Mesenchymal stem cell of the bone marrow (primary cell): ENCODE data around the genes CASP1, CARD16 and SLN.

- CAGE, long polyA plus RNA: no peak
These were observed 892 bp downstream of the YAP1 start for GRCh38 chr11:102110870-102111807.

DNA sequence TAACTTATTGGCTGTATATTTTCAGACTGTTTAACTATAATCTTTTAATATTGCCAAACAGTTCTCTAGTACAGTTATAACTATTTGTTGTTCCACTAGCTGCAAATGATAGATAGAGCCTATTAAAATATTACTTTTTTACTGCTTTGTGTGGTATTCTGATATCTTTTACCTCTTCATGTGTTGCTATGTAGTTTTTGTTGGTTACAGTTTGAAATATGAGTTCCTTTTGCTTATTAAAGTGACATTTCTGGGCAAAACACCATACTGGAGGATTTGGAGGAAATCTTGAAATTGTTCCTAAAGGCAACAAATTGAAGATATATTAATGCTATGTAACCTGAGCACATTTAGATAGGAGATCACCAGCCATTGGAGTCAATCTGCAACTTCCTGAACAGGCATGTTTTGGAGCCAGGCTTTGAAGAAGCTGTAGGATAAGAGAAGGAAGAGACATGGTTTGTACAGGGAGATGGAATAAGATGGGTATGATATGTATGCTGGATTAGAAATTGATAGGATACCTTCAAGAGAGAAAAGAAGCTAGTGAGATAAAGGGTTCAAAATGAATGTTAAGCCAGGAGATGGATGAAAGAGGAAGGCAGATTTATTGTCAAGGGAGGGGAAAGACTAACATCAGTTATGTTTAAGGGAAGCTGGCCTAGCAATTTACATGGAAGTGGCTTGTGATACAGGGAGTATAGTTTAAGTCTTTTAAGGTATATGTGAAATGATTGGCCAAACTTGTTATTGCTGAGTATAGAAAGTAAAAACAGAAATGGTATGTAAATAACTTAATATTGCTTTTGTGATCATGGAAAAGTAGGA, 38.8 kb downstream of the YAP1 start:
- CAGE, long polyA plus RNA: no peak

GRCh38 chr11:102171076-102171732, 61.0 kb downstream of the YAP1 start:
- CAGE, long polyA plus RNA: no peak

DNA sequence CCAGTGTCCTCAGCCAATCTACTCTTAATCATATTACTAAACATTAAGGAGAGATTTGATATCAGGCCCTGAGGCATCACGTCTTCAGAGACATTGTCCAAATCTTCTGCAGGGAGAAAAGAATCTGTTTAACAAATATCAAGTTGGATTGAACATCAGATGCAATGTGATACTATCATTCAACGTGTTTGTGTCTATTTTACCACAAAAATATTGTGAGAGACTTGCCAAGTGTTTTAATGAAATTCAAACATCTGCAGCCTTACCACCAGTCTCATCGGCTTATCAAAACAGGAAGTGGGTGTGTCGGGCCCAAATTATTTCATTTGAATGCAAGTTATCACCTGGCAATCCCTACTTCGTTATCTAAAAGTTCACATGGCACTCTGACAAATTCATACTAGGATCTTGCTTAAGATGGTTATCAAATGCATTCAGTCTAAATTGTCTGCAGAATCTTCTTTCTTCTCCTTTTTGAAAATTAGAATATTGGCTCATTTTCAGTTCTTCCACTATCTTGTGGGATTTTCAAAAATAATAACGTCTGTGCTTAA, 10.5 kb upstream of the BIRC3 start:
- CAGE, long polyA plus RNA: no peak

DNA sequence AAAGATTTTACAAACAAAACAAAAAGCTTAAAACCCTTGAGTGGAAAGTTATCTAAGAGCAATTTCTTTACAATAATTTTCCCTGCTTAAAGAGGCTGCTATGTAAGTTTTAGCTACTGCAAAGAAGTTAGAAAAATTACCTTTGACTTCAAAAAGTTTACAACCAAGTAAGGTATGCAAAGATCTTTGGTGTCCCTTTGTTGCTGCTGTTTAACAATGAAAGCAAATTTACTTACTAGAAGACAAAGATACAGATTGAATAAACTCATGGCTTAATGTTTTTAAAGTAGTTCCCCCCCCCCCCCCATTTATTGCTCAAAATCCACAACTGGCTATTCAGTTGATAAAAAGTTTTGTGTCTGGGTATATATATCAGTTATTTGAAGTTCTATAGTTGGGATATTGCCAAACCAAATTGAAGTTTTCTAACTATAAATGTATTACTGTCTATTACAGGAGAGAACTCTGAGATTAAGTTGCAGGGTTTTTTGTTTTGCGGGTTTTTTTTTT, 25.9 kb downstream of the TMEM123 start:
- CAGE, long polyA plus RNA: no peak

DNA sequence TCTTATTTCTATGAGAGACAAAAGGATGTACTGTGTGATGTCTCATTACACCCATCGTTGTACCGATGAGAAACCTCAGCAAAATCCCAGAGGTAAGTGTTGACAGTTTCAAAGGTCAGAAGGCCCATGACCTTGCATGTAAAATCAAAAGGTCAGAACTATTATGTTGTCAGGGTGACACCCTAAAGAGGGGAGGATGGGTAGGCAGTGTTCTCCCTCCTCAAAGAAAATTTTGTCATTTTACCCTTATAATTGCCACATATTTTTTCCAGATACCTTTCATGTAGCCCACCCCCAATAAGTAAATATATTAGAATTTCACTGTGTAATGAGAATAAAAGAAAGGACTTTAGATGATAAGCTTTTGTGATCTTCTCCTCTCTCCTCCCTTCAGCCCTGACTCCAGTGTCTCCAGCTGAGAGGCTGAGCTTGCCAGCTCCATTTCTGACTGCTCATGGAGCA, 8.5 kb upstream of the TMEM123 start:
- CAGE, long polyA plus RNA: no peak

DNA sequence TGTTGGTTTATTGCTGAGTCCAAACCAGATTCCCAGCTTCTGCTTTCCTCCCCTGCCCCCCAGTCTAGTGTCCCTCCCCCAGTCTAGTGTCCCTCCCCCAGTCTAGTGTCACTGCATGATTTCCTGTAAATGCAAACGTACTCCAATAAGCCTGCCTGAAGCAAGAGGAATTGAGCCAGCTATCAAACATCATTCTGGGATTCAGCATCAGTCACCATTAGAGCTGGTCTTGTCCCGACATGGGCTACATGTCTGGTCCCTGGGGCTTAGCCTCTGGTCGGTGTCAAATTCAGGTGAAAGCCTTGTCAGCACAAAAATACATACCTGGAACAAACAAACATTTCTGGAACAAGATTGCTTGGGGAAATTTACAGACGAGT, 13.8 kb downstream of the MMP3 start:
- CAGE, long polyA plus RNA: no peak

GRCh38 chr11:103078503-103079637, 13.1 kb downstream of the DCUN1D5 start:
- CAGE, long polyA plus RNA: no peak

DNA sequence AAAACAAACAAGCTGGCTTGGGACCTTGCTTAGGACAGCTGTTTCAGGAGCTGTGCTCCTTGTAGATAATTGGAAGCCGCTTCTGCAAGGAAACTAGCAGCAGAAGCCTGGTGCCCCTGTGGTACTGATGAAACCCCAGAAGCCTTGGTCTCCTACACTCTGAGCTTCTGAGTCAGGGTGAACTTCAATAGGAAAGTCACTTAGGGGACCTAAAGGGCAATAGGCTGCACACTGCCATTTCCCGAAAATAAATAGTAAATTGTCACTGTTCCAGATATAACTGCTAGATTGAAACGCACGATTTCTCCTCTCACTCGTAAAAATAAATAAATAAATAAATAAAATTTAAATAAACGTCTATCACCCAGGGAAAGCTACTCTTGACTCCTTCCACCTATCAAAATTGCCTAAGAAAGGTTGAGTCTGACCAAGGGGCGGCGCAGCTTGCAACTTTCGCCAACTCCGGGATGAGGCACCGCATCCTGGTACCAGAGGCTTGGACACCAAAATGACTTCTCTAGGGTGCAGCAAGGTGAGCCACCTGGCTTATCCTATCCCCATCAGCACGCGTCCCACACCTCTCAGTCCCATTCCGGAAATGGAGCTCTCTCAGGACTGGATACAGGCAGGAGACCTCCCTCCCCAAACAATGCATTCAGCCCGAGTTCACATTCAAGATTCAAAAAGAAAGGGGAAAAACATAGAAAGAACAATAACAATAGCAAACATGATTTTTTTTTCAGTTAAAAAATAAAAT, 733 bp downstream of the PDGFD start:
- CAGE, long polyA plus RNA: no peak

DNA sequence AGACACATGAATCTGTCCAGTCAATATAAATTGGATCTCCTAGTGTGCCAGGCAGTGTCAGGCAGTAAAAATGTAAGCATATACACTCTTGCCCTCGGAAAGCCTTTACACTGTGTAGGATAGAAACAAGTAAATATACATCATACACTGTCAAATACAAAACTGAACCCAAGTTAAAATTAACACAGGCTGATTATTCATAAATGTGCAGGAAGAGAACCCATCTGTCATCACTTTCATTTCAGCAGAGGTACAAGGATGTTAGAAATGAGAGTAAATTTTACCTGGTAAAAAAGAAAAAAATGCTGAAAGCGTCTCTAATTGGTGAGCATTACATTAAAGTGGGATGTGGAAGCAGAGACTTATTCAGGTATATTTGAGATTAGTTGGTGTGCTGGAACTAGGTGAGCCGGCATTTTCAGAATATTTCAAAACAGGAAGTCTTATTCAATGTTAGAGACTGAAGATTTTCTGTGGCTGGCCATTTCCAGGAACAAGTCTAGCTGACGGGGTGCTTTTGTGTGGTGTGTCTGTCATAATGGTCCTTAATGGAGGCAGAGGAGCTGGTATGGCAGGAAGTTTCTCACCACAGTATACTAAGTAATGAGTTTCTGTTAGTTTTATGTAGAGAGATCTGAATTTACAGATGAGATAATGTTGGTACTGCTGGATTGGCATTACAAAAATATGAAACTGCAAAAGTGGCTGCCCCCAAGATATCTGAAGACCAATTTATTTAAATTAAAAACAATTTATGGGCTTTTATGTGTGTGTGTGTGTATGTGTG, 262.7 kb downstream of the CASP4 start:
- CAGE, long polyA plus RNA: no peak

GRCh38 chr11:105033180-105033894, 1.6 kb downstream of the CASP1 start:
- CAGE, long polyA plus RNA: no peak

- CAGE, long polyA plus RNA: no peak
These were observed at the start of gene CASP1 for GRCh38 chr11:105034251-105035481. Gene CASP1 (minus strand): TSS chr11:105035144.

DNA sequence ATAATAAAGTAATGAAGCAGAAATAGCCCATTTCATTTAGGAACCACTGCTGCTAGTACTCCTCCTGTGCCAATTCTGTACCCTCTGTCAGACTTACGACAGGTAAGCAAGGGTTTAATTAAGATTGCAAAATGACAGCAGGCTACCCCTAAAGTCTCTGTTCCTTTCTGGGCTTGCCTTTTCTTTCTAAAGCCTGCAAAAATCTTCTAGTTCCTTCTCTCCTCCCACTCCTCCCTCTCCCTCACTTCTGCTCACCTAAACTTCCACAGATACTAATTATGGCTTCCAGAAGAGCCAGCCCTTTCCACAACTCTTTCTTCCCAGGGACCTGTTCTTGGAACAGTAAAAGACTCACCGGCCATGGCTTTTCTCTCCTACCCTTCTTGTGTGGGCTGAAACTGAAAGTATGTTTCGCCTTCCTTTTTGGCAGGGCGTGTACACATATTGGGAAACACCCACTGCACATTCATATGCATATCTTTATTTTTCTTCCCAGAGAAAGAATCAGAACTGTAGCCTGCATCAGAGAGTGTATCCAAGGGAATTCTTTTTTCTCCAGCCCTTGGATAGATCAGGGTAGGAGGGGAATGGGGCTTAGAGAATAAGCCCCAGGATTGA, at the start of gene CARD16:
CARD16 (minus strand) TSS at position 400 of the 618 bp plus-strand sequence.
- CAGE, long polyA plus RNA: no peak

DNA sequence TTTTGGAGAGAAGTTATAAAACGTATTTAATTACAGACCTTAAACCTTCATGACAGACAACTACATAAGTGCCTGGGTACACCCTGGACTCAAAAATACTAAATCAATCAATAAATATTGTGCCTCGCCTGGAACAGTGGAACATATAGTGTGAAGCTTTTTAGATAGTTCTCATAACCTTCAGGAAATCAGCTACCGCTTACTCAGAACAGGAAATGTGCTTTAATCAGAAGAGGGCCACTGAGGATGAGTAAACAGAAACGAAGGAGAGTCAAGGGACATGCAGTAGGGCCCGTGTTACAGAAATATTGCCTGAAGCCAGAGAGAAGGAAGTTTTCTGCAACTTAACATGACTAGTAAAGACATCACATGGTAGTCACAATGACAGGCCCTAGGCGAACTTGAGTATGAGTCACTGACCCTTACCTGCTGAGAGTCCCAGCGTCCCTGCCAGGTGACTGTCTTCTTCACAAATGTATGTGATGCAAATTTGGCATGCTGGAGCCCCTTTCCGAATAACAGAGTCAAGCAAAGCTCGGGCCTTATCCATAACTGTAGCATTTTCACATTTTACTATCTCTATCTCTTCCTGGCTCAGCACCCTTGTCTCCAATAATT, 39.4 kb downstream of the CARD18 start:
- CAGE, long polyA plus RNA: no peak

DNA sequence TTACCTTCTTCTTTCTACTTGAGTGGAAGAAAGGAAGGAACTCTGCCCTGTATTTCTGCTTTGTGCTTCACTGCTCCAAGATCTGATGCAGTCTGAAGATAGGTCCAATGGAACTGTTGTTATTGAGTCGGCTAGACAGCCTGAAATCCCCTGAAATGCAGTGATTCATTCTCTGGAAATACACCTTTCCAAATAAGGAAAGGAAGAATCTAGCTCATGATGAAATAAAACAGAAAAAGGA, 322.8 kb downstream of the GUCY1A2 start:
- CAGE, long polyA plus RNA: no peak

DNA sequence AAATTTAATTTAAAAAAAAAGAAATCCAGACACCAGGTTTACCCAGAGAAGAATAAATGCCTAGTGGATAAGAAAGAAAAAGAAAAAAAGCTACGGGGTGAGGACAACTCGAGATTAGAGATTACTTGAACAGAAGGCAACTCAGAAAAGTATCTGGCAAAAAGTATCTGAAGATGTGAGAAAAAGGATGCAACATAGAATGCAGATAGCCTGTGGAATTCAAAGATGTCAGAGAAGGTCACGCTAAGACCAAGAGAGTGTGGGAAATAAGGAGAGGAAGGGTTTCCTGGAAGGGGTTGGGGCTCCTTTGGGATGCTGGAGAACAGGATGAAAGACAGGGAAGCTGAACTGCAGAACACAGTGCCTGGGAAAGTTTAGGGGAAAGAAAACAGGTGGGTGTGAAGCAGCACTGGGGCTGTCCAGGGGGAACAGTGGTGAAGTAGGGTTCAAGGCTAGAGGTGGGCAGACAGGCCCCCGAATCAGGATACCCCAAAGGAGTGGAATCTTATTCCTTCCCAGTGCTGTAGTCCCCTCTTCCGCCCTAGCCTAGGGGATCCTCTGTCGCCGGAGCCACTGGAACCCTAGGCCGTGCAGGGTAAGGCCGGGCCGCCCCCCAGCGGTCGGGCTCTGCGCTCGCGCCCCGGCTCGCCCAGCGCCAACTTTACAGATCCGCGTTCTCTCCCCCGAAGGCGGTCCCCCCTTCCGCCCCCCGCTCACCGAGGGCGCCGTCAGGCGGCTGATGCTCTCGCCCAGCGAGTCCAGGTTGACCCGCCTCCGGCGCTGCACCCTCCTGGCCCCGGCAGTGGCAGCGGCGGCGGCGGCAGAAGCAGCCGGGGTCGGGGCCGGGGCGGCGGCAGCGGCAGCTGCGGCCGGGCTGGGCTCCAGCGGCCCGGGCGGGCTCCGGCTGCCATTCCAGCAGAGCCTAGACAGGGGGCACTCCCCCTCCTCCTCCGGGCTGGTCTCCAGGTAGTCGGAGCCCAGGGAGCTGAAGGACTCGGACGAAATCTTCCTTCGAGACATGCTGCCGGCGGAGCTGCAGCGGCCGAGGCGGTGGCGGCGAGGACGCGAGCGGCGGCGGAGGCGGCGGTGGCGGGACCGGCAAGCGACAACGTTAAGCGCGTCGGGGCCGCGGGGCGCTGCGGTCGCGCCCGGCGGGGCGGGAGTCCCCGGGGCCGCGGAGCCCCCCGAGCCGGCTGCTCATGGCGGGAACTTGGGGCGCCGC, 829 bp downstream of the GUCY1A2 start:
- CAGE, long polyA plus RNA: no peak

GRCh38 chr11:107455573-107456024, 2.0 kb downstream of the CWF19L2 start:
- CAGE, long polyA plus RNA: no peak

GRCh38 chr11:107711885-107712321, at the start of gene SLN:
Gene SLN (minus strand): TSS chr11:107712056.
- CAGE, long polyA plus RNA: no peak

DNA sequence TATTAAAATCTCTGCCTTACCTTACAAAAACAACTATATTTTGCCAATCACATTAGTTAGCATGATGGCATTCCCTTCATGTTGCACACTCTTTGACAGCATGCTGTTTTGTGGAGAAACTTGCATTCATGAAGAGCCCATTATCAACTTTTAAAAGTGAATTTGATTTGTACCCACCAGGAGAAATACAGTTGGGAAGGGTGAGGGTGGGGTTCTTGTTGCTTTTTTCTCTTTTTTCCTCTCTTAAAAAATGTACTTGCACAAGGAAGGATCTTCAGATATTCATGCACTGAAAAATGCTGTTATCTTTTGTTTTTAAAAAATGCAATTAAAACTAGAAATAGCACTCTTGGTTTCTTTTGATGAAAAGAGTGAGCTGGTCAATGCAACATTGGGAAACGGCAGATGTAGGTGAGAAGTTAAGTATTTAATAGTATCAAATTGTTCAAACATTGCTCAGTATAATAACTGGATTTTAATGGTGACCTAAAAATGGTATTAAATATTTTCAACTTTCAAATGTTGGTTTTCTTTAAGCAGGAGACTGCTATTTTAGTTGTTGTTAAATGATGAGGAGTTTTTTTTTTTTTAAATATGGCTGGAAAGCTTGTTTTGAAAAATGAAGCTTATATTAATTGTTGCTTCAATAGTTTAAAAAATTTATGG, 16.7 kb upstream of the ACAT1 start:
- CAGE, long polyA plus RNA: no peak

DNA sequence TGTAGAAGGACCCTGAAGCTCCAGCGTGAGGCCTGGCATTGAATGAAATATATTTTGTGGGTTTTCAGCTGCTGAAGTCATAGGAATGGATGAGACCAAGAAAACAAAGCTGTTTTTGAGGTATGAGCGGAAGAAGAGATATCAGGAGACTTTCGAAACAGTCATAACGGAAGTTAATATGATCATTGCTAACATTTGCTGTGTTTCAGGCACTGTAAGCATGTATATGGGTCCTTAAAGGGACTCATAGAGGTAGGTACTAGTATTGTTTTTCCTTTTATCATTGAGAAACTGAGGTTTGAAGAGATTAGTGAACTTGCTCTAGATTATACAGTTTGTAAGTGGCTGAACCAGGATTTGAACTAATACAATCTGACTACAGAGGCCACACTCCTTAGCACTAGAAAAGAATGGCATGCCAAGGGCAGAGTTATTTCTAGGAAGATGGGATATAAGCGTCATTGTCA, 1.1 kb downstream of the ATM start:
- CAGE, long polyA plus RNA: no peak